SUDHL5 (cell line): ENCODE data around the gene TRIP10.

DNA sequence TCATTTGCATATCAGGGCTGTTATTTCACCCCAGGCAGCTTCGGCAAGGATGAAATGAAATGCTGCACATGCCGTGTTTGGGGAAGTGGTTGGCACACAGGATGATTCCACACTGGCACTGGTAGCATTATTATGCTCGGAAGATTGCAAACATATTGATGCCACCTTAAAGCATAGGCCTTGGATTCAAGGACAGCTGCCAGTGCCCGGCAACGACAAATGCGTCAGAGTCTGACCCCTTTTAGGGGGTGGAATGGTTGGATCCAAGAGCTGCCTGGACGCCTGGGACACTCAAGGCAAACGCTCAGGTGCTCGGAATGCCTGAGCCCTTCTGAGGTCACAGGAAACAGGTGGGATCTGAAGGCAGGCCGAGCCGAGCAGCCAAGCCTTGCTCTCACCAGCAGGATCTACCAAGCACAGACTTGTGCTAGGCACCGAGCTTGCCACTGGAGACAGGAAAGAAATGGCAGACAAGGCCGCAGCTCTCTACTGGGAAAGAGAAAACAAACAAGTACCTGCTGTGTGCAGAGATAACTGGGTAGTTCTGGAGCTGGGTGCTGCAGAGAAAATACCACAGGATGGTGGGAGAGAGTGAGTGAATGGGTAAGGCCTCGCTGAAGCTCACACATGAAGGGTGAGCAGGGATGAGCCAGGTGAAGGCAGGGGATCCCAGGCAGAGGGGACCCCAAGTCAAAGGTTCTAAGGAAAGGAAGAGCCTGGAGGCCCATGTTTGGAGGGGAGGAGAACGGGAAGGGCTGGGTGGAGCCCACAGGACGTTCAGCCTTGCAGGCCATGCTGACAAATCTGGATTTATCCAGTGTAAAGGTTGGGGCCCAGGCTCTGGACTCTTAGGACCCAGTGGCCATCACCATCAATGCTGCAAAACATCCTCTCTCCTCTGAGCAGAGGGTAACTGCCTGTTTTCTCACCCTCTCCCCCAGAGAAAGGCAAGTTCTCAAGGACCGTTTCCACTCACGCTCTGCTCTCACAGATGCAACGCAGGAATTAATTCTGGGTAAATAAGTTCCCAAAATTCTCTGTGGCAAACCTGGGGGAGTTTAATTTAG, 9.2 kb downstream of the RANBP3 start:
- PRO-cap = no peak

GRCh38 chr19:6056899-6058053, 53.0 kb downstream of the RFX2 start:
- PRO-cap = no peak

GRCh38 chr19:6232658-6233049, 47.1 kb downstream of the MLLT1 start:
- PRO-cap = no peak

DNA sequence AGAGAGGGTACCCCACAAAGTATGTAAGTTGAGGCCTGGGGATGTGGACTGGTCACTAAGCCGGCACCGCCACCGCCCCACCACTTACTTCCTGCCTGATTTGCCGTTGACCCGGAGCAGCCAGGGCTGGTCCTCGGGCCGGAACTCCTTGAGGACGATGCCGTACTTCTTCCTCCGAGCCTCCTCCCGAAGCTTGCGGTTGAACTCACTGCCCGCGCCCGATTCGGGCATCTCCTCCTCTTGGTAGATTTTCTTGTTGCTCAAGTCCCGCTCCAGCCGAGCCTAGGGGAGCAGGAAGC, 3.7 kb downstream of the GTF2F1 start:
- PRO-cap = no peak

GRCh38 chr19:6412168-6412562, 12.4 kb downstream of the KHSRP start:
- PRO-cap = no peak

DNA sequence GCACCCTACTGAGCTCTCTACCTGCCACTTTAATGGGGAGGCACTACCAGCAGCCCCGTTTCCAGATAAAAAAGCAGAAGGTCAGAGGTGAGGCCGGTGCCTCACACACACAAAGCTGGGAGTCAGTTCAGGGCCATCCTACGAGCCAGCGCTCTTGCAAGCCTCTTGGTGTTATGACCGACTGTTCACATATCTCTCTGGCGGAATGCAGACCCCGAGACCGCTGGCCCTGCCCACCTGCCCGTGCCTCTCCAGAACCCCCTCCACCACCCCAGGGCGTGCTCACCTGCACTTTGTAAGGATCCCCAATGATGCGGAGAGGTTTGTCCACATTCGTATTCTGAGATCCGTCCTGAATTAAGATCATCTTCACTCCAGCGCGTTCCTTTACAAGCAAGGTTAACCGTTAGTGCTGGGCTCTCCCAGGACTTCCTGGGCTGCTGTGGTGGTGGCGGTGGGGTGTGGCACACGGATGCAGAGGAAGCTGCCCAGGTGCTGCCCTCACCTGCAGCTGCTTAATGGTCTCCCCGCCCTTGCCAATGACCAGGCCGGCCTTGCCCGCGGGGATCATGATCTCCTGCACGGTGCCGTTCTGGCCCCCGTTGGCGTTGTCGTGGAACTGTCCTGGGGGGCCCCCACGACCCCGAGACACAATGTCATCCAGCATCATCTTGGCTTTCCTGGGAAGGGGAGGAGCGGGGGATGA, 6.3 kb downstream of the KHSRP start:
- PRO-cap = no peak

DNA sequence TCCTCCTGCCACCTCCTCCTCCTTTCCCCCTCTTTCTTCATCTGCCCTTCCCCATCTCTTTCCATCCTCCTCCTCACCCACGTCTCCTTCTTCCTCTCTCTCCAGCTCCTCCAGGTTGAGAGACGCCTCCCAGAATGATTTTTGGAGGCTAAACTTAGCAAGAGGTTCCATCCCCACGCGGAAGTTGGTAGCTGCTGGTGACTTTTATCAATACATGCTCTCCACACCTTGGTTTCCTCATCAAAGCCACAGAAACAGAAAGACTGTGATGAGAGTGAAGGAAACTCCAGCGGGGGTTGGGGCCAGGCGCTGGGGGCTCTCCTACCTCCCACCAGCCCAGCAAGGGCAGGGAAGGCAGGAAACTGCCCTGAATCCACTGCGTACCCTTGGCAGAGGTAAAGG, 15.1 kb downstream of the TNFSF14 start:
- PRO-cap = no peak

- PRO-cap = no peak
These were observed 9.2 kb upstream of the TNFSF14 start for GRCh38 chr19:6678906-6679808.

DNA sequence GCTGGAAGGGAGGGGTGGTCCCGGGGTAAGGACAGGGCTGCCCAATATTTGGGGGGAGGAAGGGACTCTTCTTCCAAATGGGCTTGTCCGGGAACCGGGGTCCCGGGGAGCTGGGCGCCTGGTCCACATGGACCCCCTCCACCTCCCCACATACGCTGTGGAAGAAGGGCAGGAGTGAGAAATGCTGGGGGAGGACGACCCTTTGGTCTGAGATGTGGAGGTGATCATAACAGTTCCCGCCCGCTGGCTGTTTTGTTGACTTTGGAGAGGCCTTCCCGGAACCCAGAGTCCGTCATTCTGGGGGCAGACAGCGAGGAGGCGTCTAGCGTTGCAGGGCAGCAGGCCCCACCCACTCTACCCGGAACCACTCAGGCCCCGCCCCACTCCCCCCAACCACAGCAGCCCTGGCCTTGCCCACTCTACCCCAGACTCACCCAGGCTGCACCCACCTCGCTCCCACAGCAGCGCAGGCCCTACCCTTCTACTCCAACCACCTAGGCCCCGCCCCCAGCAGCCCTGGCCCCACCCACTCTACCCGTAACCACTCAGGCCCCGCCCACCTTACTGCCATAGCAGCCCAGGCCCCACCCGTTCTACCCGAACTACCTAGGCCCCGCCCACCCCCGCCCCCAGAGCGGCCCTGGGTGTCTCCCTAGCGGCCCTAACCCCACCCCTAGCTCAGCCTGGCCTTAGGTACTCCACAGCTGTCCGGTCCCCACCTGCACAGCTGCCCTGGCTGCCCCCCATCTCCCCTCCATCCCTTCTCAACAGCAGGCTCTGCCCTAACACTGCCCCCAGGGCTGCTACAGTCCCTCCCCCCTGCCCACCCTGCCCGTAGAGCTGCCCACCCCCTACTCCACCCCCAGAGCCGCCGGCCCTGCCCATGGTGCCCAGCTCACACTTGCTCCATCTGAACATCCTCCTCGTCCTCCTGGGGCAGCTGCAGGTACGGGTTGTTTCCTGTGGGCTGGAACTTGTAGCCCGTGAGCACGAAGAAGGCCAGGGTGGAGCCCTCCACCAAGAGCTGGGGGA, 7.0 kb downstream of the GPR108 start:
- PRO-cap = no peak

- PRO-cap = bidirectional peak, plus-strand start at chr19:6739700, minus-strand start at chr19:6739507
These were observed at the start of gene TRIP10 for GRCh38 chr19:6739394-6739881. Gene TRIP10 (plus strand): TSS chr19:6739680.

DNA sequence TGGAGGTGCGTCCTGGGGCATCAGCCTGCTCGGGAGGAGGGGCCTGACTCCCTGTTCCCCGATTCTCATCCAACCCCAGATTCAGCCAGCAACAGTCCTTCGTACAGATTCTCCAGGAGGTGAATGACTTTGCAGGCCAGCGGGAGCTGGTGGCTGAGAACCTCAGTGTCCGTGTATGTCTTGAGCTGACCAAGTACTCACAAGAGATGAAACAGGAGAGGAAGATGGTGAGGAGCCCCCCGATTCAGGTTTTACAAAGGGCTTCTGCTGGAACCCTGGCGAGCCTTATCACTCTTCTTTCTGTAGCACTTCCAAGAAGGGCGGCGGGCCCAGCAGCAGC, 3.4 kb downstream of the TRIP10 start:
- PRO-cap = no peak

DNA sequence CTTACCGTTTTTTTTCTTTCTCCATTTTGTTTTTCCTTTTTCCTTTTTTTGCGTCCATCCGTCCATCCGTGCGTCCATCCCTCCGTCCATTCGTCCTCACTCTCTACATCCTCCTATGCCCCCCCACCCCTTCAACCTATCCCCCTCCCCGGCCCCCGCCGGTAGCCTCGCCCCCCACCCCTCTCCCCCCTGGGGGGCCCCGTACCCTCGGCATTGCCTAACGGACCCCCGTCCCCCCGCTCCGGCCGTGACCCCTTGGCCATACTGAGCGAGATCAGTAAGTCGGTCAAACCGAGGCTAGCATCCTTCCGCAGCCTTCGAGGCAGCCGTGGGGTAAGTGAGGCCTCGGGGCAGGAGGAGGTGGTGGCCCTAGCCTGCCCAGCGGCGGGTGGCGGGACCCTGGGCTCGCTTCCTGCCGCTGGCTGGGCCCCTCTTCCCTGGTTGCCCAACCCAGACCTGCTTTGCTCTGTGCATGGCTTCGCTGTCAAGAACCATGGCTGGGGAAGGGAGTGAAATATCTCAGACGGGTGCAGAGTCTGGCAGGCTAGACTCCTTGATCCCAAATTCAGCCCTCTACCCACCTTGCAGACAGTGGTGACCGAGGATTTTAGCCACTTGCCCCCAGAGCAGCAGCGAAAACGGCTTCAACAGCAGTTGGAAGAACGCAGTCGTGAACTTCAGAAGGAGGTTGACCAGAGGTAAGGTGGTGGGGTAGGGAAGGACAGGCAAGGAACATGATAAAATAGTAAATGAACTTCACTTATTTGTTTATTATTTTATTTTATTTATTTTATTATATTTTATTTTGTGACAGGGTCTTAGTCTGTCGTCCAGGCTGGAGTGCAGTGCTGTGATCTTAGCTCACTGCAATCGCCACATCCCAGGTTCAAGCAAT, 6.6 kb downstream of the TRIP10 start:
- PRO-cap = no peak

GRCh38 chr19:7084138-7085174, 15.0 kb downstream of the ZNF557 start:
- PRO-cap = no peak

DNA sequence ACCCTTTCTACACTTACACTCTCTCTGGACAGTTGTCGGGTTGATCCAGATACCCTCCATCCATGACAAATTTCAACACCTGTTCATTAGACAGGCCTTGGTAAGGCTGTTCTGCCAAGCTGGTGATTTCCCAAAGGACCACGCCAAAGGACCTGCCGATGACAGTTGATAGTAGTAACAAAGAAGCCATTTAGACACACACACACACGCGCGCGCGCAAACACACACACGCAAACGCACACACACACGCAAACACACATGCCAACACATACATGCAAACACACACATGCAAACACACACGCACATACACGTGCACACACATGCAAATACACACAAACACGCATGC, 49.9 kb downstream of the ZNF557 start:
- PRO-cap = no peak

GRCh38 chr19:7197078-7197713, 97.0 kb downstream of the INSR start:
- PRO-cap = no peak

DNA sequence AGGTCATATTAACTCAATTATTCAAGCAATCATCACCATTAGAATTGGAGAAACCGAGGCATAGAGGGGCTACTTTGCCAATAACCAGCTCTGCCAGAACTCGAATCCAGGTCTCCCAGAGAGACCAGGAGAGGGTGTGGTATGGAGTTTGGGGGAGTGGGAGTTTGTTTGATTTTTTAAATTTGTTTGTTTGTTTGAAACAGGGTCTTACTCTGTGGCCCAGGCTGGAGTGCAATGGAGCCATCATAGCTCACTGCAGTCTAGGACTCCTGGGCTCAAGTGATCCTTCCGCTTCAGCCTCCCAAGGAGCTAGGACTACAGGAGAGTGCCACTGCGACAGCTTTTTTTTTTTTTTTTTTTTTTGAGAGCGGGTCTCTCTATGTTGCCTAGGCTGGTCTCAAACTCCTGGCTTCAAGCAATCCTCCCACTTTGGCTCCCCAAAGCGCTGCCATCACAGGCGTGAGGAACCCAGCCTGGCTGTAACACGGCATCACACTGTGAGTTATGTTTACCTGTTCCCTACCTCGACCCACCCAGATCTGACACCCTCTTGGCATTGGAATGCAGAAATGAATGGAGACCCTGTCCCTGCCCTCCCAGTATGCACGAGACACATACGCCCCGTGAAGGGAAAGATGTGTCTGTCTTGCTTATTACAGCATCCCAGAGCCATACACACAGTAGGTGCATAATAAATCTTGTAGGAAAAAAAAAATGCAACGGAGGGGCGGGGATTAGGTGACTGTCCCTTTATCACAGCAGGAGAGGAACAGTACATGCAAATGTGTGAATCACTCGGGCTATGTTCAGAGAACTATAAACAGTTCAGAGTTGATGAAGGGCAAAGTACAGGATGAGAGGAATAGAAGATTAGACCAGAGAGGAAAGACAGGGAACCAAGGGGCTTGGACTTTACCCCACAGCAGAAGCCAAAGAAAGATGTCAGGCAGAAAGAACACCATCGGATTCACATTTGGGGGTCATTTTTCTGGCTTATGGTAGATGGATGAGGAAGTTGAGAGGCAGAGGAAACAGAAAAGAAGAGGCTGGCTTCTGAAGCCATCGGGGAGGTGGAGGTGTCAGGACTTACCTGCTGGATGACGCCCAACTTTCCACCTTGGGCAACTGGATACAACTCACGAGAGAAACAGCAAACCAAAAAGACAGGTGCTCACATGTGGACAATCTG, 94.6 kb downstream of the INSR start:
- PRO-cap = no peak

DNA sequence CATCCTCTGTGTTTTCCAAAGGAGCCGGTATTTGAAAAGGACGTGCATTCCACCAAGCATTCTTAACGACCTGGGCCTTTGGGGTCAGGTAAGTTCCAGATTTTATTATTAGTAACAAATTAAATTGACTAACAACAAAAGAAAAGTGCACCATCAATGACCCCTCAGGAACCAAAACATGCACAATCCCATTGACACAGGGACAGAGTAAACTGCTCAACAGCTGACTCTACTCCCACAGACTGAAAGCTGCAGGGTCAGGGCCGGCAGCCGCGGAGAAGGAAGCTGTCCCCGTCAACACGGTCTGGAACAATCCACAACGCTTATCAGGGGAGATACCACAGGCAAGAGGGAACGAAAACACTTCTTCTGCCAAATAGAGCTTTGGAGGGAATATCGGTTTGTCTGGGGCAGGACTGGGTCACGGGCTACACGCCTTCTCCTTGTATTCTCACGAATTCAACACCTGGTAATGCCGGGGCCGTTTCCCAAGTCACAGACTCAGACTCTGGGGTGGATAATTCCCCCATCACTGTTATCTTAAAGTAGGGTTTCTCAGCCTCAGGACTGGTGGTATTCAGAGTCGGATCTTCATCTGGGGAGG, 82.7 kb downstream of the INSR start:
- PRO-cap = no peak

GRCh38 chr19:7214071-7214818, 80.0 kb downstream of the INSR start:
- PRO-cap = no peak

- PRO-cap = no peak
These were observed 65.1 kb downstream of the INSR start for GRCh38 chr19:7228919-7229662.

GRCh38 chr19:7254450-7255496, 39.4 kb downstream of the INSR start:
- PRO-cap = no peak